Skeletal muscle satellite cell (primary cell): ENCODE measurements around the gene USP1.

GRCh38 chr1:59499092-59499505, 202.2 kb downstream of the FGGY start:
- CAGE, long polyA plus RNA, result no peak

GRCh38 chr1:59691349-59691741, 123.4 kb upstream of the HOOK1 start:
- CAGE, long polyA plus RNA, result no peak

GRCh38 chr1:59759070-59760009, 55.4 kb upstream of the HOOK1 start:
- CAGE, long polyA plus RNA, result no peak

- CAGE, long polyA plus RNA, result no peak
Observed at GRCh38 chr1:59843248-59843946, 28.6 kb downstream of the HOOK1 start.

DNA sequence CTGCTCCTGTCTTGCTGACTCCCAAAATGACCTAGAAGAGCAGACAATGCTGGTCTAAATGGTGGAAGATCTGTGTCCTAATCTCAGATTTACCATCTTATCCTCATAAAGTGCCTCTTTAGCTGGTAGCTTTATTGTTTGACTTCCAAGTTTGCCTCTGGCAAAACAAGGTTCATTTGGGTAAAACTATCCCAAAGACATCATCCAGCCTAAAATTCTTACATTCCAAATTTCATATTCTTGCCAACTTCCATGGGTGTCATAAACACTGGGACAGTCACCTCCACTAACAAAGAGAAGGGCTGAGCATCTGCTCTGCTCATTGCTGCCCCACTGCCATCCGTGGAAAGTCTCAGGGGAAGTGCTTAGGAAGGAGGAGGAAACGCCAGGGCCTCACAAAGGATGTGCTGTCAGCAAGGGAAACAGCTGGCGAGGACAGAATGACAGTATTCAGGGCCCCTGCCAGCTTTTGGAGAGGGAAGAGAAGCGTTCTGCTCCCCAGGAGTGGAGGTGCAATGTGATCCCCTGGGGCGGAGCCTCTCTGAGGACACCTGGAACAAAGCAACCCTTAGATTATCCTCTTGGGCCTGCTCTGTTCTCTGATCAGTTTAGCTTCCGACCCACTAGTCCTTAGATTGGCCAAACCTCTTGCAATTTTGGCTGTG, 170.5 kb upstream of the NFIA start:
- CAGE, long polyA plus RNA, result no peak

- CAGE, long polyA plus RNA, result no peak
Observed at GRCh38 chr1:60949178-60949817, 133.1 kb upstream of the NFIA start.

GRCh38 chr1:60997531-60997730, 84.9 kb upstream of the NFIA start:
- CAGE, long polyA plus RNA, result no peak

GRCh38 chr1:61051918-61052549, 30.3 kb upstream of the NFIA start:
- CAGE, long polyA plus RNA, result no peak

DNA sequence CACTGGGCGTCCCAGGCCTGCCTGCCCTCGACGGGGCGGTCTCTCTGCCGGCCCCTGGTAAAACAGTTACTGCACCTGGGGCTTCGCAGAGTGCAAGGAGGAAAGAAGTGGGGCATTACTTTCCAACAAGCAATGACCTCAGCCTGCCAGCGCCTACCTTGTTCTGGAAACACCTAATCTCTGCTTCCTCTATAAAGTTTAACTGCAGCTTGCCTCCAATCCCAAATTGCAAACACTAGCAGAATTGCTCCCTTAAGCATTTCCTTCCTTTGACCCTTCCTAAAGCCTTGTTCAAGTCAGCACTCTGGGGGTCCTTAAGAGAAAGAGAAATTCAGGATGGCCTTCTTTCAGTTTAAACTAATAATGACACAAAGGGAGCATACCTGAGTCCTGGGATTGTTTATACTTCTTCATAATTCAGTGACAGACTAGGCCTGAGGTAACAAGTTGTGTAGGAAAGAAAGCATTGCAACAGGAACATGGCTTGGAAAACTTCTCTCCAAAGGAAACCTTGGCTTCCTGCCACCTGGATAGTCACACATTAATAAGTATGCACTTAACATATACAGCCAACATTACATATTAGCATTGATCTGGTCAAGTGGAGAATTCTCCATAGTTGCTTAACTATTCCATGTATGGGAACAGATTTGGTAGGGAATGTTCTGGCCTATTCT, 27.5 kb upstream of the NFIA start:
- CAGE, long polyA plus RNA, result no peak

GRCh38 chr1:61116400-61116897, 34.1 kb downstream of the NFIA start:
- CAGE, long polyA plus RNA, result no peak

GRCh38 chr1:61183209-61184522, 101.3 kb downstream of the NFIA start:
- CAGE, long polyA plus RNA, result no peak

DNA sequence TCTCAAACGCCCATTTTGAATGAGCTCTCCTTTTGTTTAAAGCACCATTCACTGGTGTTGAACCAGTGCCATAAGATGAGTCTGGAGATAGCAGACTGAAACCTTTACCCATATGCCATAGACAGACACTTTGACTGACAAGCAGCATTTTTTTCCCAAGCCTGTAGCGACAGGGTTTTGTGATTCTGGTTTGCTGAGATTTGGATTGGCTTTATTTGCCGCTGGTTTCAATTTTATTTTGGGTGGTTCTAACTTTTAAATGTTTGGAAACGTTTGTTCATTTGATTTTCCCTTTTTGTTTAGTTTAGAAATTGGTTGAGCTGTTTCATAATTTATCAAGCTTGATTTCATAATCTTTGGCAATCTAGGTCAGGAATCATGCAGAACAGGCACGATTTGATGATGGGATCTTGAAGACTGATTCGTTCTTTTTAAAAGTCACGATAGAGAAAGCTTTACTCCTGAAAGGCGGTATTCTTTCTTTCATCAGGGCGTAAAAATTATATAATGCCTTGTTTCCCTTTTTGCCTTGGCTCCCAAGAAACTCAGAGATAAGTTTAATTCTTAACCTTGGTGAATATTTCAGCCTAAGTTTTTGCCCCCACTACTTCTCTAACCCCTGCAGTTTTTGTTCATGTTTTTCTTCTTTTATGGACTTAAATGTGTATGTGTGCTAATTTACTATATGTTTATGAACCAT, 144.8 kb downstream of the NFIA start:
- CAGE, long polyA plus RNA, result no peak

DNA sequence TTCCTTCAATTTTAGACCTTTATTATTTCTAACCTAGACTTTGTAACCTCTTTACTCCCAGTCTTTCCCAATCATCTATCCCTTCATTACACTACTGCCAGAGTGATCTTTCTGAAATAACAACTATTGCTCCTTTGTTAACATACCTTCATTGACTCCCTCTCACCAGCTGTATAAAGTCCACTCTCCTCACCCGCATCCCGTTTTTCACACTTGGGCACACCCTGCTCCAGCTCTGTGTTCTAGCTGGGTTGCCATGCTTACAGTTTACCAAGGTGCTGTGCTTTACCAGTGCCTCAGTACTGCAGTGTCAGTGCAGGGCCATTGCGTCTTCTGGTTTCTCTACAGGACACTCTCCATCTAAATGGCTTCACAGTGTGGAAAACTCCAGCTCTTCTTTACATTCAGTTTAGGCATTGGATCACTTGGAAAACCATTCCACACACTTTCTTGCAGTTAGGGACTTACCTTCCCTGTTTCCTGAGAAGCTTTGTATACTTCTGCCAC, 148.2 kb downstream of the NFIA start:
- CAGE, long polyA plus RNA, result no peak

GRCh38 chr1:61516270-61516535, 208.7 kb downstream of the TM2D1 start:
- CAGE, long polyA plus RNA, result no peak

- CAGE, long polyA plus RNA, result no peak
Observed at GRCh38 chr1:62436589-62437492, at the start of gene USP1. Gene USP1 (plus strand): TSS chr1:62437049.

DNA sequence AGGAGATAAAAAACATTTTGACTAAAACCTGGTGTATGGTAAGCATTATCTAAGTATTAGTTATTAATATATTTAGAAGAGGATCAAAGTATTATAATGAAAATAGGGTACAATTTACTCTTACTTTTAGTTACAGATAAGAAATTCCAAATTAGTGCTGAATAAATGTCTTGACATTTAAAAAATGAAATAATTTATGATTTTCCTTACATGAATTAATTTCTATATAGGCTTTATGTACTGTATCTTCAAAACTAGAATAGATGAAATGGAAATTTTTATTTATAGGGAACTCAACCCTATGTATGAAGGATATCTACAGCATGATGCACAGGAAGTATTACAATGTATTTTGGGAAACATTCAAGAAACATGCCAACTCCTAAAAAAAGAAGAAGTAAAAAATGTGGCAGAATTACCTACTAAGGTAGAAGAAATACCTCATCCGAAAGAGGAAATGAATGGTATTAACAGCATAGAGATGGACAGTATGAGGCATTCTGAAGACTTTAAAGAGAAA, 7.7 kb downstream of the USP1 start:
- CAGE, long polyA plus RNA, result no peak

- CAGE, long polyA plus RNA, result no peak
Observed at GRCh38 chr1:63487664-63488135, 35.3 kb downstream of the ITGB3BP start.

- CAGE, long polyA plus RNA, result no peak
Observed at GRCh38 chr1:63704480-63704895, 69.3 kb upstream of the ROR1 start.

DNA sequence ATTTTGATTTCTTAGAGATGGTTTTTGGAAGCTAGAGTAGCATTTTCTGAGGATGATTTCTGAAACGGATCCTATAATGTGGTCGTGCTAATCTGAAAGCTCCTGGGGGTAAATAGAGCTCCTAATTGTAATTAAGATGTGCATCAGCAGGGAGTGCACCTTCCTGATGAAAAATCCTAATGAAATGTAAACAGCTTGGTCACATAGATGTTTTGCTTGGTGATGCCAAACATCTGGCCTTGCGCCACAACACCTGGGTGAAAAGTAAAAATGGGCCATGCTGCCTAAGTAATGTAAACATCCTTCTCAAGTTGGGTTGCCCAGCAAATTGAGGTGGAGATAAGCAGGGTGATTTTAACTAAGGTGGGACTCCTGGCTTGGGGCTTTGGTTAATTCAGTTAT, 1.9 kb downstream of the ROR1 start:
- CAGE, long polyA plus RNA, result no peak

- CAGE, long polyA plus RNA, result no peak
Observed at GRCh38 chr1:63922729-63923306, 149.0 kb downstream of the ROR1 start.